Metastatic Pancreatic Carcinoma in the Ovary (tissue), 1 donor: ENCODE measurements around the genes HCN3 and RXFP4.

GRCh38 chr1:155125843-155125961, 2.0 kb upstream of the EFNA1 start:
- PRO-cap, result bidirectional peak, plus-strand start at chr1:155126038, minus-strand start at chr1:155125927

DNA sequence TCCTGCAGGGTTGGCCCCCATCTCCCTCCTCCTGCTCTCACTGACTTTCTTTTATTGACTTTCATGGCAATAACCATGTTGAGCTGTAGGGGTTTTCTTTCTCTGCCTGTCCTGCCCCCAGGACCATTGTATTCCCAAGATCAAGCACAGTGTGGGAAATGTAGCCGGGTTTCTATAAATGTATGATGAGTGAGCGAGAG, 5.9 kb upstream of the DPM3 start:
- PRO-cap, result no peak

DNA sequence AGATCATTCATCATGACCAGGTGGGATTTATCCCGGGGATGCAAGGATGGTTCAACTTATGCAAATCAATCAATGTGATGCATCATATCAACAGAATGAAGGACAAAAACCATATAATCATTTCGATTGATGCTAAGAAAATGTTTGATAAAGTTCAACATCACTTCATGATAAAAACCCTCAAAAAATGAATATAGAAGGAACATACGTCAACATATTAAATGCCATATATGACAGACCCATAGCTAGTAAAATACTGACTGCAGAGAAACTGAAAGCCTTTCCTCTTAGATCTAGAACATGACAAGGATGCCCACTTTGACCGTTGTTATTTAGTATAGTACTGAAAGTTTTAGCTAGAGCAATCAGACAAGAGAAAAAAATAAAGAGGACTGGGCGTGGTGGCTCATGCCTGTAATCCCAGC, 13.3 kb upstream of the DPM3 start:
- PRO-cap, result no peak

GRCh38 chr1:155182176-155182576, 8.5 kb downstream of the TRIM46 start:
- PRO-cap, result no peak

GRCh38 chr1:155191722-155192644, 15.7 kb downstream of the THBS3 start:
- PRO-cap, result no peak

GRCh38 chr1:155198209-155198872, 9.4 kb downstream of the THBS3 start:
- PRO-cap, result no peak

- PRO-cap, result no peak
These were observed 8.0 kb downstream of the THBS3 start for GRCh38 chr1:155199569-155200253.

DNA sequence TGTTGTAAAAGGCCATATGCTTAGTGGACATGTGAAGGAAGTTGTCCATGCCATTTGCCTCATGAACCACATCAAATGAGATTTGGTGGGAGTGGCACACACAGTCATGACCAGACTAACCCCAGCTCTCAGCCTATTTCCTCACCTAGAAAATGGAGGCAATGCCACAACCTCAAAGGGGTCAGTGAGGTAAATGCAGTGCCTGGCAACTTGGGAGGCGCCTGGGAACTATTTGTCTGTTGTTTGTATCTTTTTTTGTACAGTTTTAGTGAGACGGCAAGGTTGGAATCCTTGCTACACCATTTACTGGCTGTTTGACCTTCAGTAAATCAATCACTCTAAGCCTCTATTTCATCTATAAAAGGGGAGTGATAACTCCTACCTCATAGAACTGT, 11.3 kb downstream of the MTX1 start:
- PRO-cap, result no peak

DNA sequence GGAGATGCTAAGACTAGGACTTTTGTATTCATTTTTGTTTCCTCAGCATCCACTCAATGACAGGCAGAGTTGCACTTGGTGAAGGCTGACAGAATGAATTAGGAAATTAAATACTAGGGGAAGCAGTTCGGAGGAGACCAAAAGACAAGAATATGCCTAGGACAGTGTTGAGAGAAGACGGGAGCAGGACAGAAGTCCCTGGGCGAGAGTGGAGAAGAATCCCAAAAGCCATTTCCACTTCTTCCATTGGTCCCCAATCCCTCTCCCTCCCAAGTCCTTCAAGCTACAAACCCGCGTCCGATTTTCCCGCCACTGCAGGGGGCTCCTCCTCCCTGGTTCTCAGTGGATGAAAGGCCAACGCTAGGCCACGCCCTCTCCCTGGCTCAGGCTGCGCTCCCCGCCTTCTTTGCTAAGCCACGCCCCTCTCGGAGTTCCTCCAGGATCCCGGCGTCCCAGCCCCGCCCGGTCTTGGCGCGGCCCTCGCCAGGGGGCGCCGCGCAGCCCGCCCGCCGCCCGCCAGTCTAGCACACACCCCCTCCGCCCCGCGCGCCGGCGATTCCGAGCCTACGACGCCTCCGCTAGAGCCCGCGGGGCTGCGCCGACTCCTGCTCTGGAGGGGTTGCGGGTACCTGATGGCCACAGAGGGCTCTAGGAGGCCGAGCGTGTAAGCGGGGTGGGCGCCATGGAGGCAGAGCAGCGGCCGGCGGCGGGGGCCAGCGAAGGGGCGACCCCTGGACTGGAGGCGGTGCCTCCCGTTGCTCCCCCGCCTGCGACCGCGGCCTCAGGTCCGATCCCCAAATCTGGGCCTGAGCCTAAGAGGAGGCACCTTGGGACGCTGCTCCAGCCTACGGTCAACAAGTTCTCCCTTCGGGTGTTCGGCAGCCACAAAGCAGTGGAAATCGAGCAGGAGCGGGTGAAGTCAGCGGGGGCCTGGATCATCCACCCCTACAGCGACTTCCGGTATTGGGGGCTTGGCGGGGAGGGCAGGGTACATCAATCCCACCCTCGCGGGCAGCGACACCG, at the start of gene HCN3:
Gene HCN3, plus strand, starts transcription at position 555 of the 1,023 bp plus-strand sequence.
- PRO-cap, result unidirectional peak, plus-strand start at position 465 of the sequence; unidirectional peak, plus-strand start at position 555 of the sequence

GRCh38 chr1:155300854-155301261, 380 bp downstream of the PKLR start:
- PRO-cap, result no peak

DNA sequence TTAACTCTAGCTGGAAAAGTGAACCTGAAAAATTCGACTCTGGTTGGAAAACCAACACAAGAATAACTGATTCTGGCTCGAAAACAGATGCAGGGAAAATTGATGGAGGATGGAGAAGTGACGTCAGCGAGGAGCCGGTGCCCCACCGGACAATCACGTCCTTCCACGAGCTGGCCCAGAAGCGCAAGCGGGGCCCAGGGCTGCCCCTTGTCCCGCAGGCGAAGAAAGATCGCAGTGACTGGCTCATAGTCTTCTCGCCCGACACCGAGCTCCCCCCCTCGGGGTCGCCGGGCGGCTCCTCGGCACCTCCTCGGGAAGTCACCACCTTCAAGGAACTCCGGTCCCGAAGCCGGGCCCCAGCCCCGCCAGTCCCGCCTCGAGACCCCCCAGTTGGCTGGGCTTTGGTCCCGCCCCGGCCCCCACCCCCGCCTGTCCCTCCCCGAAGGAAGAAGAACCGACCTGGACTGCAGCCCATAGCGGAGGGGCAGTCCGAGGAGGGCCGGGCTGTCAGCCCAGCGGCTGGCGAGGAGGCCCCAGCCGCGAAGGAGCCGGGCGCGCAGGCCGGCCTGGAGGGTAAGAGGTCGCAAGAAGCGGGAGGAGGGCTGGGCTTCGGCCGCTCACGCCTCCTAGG, 2.0 kb downstream of the RUSC1 start:
- PRO-cap, result no peak

DNA sequence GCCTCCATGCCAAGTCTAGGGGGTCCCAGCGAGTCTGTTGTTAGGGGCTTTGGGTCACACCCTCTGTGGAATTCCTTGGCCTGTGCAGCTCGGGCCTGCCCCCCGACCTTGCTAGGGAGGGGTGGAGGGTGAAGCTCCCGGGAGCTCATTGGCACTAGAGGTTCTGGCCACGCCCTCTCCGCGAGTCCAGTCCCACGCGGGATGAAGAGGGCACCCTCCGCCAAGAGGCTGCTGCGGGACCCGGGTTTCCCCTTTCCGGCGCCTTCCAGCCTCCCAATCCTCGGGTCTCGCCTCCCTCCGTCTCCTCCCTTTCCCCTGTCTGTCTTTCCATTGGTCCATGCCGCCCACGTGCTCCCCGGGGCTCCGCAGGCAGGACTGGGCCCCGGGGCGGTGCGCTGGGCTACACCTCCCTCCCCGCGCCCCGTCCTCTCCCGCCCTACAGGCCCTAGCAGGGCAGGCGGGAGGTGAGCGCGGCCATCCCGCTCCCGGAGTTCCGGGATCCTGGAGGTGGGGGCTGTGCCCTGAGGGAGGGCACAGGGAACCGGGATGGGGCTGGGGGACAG, 3.5 kb downstream of the RUSC1 start:
- PRO-cap, result bidirectional peak, plus-strand start at position 451 of the sequence, minus-strand start at position 282 of the sequence

DNA sequence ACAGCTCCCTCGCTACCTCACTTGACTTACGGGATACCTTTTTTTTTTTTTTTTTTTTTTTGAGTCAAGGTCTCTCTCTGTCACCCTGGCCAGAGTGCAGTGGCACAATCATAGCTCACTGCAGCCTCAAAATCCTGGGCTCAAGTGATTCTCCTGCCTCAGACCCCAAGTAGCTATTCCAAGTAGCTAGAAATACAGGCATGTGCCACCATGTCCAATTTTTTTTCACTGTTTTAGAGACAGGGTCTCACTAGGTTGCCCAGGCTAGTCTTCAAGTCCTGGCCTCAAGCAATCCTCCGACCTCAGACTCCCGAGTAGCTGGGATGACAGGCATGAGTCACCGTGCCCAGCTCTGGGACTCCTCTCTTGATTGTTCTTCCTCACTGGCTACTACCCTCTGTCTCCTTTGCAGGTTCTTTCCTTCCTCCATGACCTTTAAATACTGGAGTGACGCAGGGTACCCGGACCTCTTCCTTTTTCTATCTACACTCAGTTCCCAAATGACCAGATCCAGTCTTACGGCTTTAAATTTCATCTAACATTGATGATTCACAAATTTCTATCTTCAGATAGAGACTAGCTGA, 35.0 kb downstream of the ASH1L start:
- PRO-cap, result no peak

- PRO-cap, result no peak
These were observed 26.5 kb downstream of the MSTO1 start for GRCh38 chr1:155636557-155636915.

DNA sequence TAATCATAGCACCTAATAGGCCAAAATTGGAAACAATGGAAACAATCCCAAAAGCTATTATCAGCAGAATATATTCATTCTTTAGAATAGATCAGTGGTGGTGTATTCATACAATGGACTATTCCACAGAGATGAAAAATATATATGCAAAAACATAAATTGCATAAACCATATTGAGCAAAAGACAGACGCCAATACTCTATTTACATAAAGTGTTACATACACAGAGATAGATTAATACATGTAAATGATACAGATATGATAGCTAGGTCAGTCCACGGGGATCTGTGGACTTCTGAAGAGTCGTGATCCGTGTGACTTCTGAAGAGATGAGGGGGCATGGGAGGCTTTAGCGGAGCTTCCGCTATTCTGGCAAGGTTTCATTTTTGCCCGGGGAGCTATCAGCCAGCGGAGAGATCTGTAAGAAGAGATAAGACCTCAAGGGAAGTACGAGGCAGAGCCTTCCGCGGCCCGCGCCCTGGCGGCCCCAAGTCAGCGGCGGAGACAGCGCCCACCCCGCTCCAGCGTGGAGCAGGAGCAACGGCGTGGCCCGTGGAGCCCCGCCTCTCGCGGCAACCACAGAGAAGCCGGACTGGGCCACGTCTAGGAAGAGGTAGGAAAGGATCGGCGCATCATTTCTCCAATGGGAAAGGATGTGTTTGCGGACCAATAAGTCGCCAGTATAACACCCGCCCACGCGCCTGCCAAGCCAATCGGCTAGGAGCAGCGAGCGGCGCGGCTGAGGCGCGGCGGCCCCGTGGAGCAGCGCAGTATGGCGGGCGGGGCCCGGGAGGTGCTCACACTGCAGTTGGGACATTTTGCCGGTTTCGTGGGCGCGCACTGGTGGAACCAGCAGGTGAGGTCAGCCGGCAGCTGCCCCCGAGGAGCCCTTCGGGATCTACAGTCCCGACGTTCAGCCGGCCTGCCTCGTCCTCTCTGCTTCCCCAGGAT, 56.4 kb downstream of the DAP3 start:
- PRO-cap, result unidirectional peak, minus-strand start at position 645 of the sequence

GRCh38 chr1:155929118-155929527, 5.1 kb downstream of the KHDC4 start:
- PRO-cap, result no peak

DNA sequence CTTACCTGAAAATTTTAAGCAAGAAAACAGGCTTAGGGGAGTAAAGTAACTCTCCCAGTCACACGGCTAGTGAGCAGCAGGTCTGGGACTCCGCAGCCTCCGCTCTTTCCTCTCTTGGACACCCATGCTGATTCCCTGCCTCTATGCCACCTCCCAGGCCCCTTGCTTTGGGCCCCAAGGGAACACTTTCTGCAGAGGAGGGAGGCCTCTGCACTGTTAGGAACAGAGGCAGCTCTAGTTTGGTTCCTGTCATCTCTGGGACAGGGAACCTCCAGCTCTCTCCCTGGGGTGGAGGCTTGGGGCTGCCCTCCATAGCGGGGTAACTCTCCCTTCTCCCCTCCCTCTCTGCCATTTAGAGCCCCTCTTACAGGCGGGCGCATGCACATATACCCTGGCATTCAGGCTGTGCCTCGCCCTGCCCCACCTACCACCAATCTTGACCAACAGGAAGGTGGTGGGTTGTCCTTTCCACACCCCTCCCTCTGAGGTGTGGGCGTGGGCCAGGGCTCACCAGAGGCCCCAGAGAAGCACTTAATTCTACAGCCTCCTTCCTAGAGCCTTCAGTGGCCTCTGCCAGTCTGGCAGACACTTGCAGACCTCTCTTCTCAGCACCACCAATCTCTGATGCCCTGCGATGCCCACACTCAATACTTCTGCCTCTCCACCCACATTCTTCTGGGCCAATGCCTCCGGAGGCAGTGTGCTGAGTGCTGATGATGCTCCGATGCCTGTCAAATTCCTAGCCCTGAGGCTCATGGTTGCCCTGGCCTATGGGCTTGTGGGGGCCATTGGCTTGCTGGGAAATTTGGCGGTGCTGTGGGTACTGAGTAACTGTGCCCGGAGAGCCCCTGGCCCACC, at the start of gene RXFP4:
Gene RXFP4, plus strand, starts transcription at position 563 of the 858 bp plus-strand sequence.
- PRO-cap, result unidirectional peak, minus-strand start at position 126 of the sequence; bidirectional peak, plus-strand start at position 563 of the sequence, minus-strand start at position 438 of the sequence

- PRO-cap, result no peak
These were observed 11.0 kb upstream of the ARHGEF2 start for GRCh38 chr1:155989194-155989849.

DNA sequence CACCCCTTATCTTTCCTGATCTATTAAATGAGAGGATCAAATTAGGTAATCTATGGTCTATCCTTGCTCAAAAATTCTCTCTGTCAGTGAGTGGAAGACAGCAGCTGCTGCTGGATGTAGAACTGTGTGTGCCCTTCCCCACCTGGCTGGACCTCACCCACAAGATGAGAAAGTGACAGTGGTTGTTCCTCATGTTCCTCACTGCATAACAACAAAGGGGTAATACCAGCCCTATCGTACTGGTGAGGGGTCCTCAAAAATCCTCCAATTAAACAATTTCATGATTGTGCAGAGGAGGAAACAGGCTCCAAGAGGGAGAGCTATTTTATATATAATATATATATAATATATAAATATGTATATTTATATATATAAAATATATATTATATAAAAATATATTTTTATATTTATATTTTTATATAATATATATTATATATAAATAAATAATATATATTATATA, 16.8 kb downstream of the SSR2 start:
- PRO-cap, result no peak

GRCh38 chr1:156112413-156112911, 2.0 kb upstream of the LMNA start:
- PRO-cap, result no peak